Airway epithelial cell (primary cell): ENCODE results near the genes GTF2I, NCF1 and CASTOR2.

DNA sequence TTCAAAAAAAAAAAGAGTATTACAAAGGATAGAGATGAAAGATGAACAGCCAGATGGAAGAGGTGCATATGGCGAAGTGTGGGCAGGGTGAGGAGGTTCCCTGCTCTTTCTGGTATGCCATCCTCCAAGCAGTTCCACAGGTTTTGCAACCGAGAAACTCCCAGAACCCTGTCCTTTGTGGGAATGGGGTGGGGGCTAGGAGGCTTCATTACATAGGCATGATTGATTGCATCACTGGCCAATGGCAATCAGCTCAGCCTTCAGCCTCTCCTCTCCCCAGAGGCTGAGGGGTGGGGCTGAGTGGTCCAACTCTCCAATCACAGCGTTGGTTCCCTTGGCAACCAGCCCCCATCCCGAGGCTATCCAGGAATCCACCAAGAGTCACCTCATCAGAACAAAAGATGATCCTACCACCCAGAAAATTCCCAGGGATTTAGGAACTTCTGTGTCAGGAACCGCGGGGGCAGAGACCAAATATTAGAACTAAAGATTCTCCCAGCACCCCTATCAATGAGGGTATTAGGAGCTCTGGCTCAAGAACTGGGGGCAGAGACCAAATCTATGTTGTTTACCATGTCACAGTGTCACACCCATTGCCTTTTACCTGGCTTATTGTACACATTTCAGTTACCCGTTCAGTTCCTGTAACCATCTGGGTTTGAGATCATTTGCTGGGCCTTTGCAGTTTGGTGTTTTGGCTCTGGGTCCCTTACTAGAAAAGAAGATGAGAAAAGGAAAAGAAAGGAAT, 22.7 kb upstream of the CLDN3 start:
- RAMPAGE, long total RNA: no peak

DNA sequence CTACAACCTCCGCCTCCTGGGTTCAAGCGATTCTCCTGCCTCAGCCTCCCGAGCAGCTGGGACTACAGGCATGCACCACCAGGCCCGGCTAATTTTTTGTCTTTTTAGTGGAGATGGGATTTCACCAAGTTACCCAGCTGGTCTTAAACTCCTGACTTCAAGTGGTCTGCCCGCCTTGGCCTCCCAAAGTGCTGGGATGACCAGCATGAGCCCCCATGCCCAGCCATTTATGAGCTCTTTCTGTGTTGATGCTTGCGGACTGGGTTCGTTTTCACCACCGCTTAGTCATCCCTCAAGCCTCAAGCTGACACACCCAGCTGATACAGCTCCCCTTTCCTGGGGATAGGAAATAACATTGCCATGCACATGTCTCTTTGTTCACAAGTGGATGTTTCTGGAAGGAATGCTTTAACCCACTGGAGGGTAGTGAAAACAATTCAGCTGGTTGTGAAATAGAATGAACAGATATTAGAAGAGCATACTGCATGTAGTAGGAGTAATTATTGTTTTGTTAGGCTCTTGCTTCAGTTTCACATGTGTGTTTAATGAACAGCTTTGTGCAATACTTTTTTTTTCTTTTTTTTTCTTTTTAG, 8.4 kb upstream of the METTL27 start:
- RAMPAGE, long total RNA: no peak

DNA sequence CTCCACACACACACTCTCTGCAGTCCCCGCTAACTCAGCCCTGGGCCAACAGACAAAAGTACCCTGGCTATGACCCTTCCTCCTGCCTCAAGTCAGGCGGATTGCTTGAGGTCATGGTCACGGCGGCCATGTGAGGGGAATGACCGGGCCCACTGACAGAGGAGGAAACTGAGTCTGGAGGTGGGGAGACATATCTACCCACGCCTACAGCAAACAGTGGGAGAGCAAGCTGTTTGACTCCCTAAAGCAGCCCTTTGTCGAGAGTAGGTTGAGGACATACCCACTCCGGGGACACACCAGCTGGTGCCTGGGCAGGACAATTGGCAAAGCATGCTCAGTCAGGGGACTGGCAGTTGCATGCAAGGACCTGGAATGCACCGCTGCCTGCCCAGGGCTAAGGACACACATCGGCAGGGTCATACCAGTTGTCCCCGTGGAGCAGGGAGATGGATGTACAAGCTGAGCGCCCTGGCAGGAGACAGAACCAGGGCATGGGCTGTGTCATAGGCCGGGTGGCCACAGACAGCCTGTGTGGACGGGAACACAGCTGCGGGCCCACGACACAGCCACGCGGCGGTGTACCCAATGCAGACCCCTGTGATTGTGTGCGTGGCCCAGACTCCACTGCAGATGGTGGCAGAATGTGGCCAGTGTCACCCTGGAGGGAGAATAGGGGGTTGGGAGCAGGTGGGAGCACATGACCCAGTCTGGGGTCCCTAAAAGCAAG, 18.3 kb upstream of the ELN start:
- RAMPAGE, long total RNA: no peak

- RAMPAGE, long total RNA: no peak
These were observed 1.0 kb downstream of the LIMK1 start for GRCh38 chr7:74084272-74085360.

DNA sequence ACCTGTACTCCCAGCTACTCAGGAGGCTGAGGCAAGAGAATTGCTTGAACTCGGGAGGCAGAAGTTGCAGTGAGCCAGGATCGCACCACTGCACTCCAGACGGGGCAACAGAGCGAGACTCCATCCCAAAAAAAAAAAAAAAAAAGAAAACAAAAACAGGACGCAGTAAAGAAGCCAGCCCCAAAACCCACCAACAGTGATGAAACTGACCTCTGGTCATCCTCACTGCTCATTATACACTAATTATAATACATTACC, 40.1 kb upstream of the EIF4H start:
- RAMPAGE, long total RNA: no peak

GRCh38 chr7:74206512-74206818, 3.3 kb upstream of the LAT2 start:
- RAMPAGE, long total RNA: no peak

- RAMPAGE, long total RNA: no peak
These were observed 23.4 kb downstream of the CLIP2 start for GRCh38 chr7:74312407-74313204.

DNA sequence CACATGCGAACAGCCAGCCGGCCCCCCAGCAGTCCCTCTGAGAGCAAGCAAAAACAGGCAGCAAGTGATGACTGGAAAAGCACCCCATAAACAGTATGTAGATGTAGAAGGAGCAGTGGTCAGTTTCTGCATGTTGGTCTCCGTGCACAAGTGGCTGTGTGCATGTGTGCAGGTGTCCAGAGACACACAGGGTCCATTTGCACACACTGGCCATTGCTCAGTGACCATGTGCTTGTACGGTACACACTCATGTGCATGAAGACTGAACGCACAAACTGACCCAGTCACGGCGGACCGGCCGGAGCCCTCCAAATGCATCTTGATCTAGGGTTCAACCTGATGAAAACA, 79.7 kb upstream of the GTF2IRD1 start:
- RAMPAGE, long total RNA: no peak

GRCh38 chr7:74476519-74477121, 22.9 kb downstream of the GTF2IRD1 start:
- RAMPAGE, long total RNA: no peak

DNA sequence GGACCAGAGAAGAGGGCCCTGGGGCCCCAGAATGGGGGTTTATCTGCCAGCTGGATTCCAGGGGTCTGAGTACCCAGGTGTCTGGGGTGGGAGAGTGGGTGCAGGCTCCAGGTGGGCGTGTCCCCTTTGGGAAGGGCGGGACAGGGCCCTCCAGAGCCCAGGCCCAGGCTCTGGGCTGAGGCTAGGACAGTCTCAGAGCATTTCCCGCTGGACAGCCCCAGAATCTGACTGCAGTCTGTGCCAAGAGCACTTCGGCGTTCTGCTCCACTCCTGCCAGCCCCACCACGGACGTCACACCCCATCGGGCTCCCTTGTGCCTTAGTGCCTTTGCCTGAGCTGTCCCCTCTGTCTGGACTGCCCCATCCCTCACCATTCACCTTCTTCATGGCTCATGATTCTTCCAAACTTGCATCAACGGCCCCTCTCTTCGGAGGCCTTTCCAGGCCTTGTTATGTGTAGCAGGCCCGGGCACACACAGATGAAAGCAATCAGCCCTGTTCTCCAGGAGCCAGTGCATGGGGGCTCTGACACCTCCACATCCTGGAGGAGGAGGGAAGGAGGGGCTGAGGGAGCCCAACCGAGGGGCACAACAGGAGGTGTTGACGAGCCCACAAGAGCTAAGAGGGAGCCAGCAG, 41.5 kb downstream of the GTF2IRD1 start:
- RAMPAGE, long total RNA: no peak

- RAMPAGE, long total RNA: no peak
These were observed 67.7 kb upstream of the GTF2I start for GRCh38 chr7:74589698-74590243.

- RAMPAGE, long total RNA: no peak
These were observed 7.6 kb upstream of the GTF2I start for GRCh38 chr7:74649816-74650436.

GRCh38 chr7:74657618-74658262, at the start of gene GTF2I:
Gene GTF2I (plus strand): TSS chr7:74657718.
- RAMPAGE, long total RNA: no peak

DNA sequence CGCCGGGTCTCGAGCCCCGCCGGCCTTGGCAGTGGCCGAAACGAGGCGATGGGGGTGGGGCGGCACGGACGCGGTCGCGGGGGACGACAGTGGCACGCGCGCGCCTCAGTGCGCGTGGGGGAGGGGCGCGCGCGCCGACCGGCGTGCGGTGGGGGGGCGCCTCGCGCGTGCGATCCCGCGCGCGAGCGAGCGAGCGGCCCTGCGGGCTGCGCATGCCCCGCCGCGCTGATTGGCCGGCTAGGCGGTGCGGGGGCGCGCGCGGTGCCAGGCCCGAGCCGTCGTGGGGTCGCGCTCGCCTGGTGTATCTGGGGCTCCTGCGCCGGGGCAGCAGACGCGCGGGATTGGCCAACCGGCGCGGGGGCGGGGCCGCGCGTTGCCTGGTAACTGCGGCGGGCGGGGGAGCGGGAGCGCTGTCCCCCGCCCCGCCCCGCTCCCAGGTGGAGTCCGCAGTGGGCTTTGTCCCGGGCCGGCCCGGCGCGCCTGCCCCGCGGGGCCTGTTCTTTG, 797 bp downstream of the GTF2I start:
- RAMPAGE, long total RNA: no peak

DNA sequence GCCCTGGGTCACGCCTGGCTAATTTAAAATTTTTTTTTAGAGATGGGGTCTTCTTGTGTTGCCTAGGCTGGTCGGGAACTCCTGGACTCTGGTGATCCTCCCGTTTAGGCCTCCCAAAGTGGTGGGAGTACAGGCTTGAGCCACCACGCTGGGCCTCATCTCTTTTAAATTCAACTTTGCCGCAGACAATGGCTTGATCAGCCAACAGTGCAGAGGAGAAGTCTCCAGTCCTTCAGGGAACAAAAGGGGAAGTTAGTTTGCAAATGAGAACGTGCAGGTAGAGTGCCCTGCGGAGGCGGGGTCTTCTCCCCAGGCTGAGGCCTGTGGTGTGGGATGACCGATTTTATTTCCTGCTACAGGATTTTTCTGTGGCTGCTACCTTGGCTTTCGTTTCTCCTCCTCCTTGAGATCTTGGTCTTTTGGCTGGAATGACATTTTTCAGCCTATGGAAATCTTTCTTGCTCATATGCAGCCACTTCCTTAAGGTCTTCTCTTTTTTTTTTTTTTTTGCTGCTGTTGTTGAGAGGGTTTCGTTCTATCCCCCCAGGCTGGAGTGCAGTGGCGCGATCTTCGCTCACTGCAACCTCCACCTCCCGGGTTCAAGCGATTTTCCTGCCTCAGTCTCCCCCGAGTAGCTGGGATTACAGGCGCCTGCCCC, 2.3 kb downstream of the GTF2I start:
- RAMPAGE, long total RNA: no peak

DNA sequence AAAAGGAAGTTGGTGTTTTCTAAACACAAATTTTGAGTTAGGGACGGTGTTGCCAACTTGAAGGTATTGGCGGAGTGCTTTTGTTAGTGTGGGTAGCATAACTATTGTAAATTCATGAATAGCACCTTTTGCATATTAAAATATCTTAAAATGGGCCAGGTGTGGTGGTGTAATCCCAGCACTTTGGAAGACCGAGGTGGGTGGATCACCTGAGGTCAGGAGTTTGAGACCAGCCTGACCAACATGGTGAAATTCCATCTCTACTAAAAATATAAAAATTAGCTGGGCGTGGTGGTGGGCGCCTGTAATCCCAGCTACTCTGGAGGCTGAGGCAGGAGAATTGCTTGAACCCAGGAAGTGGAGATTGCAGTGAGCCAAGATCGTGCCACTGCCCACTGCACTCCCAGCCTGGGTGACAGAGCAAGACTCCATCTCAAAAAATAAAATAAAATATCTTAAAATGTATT, 49.3 kb upstream of the NCF1 start:
- RAMPAGE, long total RNA: no peak

- RAMPAGE, long total RNA: no peak
These were observed 43.8 kb upstream of the NCF1 start for GRCh38 chr7:74730055-74730426.

- RAMPAGE, long total RNA: no peak
These were observed at the start of gene NCF1 for GRCh38 chr7:74773872-74774274. Gene NCF1 (plus strand): TSS chr7:74774011.

DNA sequence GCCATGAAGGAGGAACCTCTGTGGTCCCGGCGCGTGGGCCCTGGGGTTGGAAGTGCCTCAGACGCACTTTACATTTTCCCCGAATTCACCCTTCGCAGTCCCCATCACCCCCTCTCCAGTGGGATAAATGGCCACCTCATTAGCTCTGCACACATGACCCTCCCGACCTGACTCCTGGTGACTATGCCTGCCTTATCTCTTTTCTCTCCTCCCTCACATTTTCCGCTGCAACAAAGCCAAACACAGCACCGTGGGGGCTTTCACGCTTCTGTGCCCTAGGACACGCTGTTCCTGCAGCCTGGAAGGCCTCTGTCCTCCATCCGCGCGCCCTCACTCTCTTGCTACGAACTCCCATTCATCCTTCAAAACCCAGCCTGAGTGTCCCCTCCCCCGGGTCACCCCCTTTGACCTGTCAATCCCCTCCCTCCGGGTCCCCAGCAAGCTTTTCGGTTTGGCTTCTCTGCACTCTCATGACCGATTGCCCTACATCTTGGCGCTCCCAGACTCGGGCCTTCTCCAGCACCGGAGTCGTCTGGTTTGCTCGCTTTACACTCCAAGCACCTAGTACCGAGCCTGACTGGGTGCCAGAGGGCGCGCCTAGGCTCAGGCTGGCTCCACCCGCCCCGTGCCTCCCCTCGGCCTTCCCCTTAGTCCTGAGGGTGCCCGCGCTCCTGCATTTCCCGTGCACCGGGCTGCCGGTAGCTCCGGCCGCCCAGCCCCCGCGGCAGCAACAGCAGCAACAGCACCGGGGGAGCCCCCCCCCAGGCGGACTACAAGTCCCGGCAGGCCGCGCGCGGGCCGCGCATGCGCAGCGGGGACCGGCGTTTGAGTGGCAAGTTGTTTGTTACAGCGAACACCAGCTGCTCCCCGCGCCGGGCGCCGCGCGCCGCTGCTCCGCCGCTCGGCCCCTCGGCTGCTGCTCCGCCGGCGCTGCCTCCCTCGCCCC, at the start of gene CASTOR2:
Gene CASTOR2 (plus strand): TSS at position 859 of the 946 bp plus-strand sequence.
- RAMPAGE, long total RNA: no peak

DNA sequence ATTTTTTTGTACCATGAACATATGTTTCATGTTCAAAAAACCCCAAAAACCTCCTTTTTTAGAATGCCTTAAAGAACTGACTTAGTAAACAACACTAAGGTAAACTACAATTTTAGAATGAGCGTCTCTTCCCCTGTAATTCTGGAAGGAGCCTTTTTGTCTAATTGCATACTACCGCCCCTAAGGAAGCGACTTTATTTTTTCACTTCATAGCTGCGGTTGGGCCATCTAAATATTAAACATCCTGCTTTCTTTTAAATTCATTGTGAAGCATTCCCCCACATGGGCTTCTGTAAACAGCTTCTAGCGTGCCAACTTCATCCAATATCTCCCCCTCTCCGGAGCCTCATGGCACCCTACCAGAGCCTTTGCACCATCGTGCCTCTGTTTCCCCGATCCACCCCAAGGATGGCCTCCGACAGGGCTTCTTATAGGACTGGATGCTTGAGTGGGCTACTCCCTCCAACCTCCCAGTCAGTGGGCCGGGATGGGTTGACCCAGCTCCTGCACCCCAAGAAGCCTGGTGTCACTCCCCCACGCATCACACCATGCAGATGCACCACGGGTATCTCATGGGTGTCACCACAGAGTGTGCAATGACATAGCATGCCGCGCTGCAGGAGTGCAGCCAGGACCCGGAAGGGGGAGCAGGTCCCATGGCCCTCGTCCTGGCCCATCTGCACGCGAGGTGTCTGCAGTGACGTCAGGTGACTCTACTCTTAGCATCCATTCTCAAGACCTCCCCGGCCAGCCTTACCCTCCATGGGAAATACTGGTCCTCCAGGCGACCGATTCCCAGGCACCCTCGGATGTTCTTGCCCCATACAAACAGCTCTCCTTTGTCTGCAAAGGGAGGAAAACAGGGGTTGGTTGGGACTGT, 21.4 kb downstream of the RCC1L start:
- RAMPAGE, long total RNA: no peak